ENCODE measurements around a stretch of chr1.

GRCh38 chr1:59967096-59967725, 40.6 kb upstream of the CYP2J2 start:
- RRBS, 2 experiments = no CpG with 5 or more reads among the region's 7 CpGs
CAGE:
- cytosol, long polyA minus RNA = no peak
- cytosol, long polyA plus RNA = no peak
- long polyA plus RNA = no peak
- nucleus, long polyA minus RNA = no peak
- nucleus, long polyA plus RNA = no peak

GRCh38 chr1:60203513-60203993, 130.0 kb upstream of the C1orf87 start:
CAGE:
- cytosol, long polyA minus RNA = no peak
- cytosol, long polyA plus RNA = no peak
- long polyA plus RNA = no peak
- nucleus, long polyA minus RNA = no peak
- nucleus, long polyA plus RNA = no peak

DNA sequence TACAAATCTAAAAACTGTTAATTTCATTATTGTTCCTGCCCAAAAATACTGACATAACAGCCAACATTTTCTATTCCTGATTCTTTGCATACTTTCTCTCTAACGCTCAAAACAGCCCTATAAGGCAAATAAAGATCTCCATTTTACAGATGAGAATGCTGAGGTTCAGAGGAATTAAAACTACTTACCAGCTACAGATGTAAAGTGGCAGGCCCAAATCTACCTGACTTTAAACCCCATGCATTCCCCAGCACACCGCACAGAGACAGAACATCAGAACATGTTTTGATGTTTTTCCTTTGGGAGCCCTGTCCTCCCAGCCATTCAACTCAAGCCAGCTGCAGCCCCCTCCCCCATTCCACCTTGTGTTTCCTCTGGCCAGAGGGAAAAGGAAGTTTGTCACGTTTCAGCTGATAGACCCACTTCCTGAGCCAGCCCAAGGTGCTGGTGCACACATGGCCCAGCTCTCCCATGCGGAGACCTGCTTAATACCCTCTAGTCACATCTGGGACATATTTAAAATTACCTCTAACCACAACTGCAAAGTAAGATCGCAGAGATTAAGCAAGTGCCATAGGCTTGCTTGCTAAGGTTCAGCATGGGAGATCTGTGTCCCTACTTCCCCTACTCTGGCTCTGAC, 133.1 kb upstream of the NFIA start:
- RRBS, 2 experiments = no CpG with 5 or more reads among the region's 5 CpGs
CAGE:
- cytosol, long polyA minus RNA = no peak
- cytosol, long polyA plus RNA = no peak
- long polyA plus RNA = no peak
- nucleus, long polyA minus RNA = no peak
- nucleus, long polyA plus RNA = no peak

DNA sequence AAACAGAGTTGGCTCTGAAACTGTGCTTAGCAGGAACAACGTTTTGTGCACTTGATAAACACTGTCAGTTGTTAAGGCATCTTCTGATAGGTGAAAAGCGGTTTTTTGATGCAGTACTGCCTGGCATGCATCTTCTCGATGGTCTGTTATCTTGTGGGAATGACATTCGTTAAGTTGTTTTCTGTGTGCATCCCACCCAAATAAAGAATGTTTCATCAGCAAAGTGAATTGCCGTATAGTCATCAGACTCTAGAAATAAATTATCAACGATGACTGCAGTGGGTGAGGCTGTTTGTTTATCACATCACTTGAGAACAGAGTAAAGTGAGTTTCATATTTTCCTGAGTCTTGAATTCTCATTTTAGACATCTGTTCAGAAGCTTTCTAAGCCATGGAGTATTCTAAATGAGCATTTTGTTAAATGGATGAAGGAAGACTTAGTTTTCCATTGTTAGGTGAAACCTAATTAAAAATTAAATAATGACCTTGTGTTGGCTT, 34.1 kb downstream of the NFIA start:
- RRBS, 2 experiments = no CpG with 5 or more reads among the region's 6 CpGs
CAGE:
- cytosol, long polyA minus RNA = start-site peak on the plus strand centred at position 203 of the sequence, 6 bp wide, 7 reads
- cytosol, long polyA plus RNA = no peak
- long polyA plus RNA = no peak
- nucleus, long polyA minus RNA = no peak
- nucleus, long polyA plus RNA = no peak

GRCh38 chr1:61141580-61142248, 59.4 kb downstream of the NFIA start:
- RRBS, 2 experiments = no CpG with 5 or more reads among the region's 4 CpGs
CAGE:
- cytosol, long polyA minus RNA = no peak
- cytosol, long polyA plus RNA = no peak
- long polyA plus RNA = no peak
- nucleus, long polyA minus RNA = no peak
- nucleus, long polyA plus RNA = no peak

- RRBS, 2 experiments = no CpG with 5 or more reads among the region's 11 CpGs
CAGE:
- cytosol, long polyA minus RNA = no peak
- cytosol, long polyA plus RNA = no peak
- long polyA plus RNA = no peak
- nucleus, long polyA minus RNA = no peak
- nucleus, long polyA plus RNA = no peak
Observed at GRCh38 chr1:61213570-61214117, 131.3 kb downstream of the NFIA start.

DNA sequence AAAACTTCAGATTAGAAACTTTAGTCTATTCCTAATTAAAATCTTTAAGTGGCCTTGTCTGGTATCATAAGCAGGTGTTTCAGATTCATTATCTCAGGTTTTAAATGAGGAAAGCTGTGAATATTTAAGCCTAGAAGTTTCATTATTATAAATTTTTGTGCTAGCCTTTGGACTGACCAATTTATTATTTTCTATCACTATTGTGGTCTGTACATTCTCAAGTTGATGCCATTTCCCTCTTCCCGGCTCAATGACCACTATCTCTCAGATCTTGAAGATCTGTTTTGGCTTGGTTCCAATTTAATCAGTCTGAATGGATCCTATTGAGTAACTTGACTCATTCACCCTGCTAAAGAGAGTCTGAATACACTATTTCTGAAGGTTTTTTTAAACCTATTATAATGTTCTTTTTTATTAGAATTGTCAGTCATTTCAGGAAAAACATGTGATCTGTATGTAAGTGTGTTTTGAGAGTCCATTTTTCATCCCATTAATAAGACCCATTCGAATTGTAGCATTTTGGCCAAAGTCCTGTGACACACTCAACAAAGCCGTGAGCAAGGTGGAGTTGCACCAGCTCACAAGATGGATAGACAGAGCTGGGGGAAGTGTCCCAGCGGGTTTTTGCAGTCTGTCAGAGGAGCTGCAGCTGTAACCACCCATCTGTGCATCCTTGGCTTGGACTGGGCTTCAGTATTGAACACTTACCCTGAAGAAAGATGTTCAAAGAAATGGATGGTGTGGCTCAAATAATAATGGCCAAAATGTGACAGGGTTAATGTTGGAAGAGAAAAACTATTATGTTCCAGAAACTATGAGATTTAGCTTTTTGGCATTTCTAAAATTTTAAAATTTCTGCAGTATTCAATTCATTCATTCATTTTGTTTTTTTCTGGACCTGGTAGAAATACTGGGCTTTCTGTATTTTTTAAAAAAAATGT, 145.7 kb downstream of the NFIA start:
- RRBS, 2 experiments = no CpG with 5 or more reads among the region's 4 CpGs
CAGE:
- cytosol, long polyA minus RNA = no peak
- cytosol, long polyA plus RNA = no peak
- long polyA plus RNA = no peak
- nucleus, long polyA minus RNA = no peak
- nucleus, long polyA plus RNA = no peak

DNA sequence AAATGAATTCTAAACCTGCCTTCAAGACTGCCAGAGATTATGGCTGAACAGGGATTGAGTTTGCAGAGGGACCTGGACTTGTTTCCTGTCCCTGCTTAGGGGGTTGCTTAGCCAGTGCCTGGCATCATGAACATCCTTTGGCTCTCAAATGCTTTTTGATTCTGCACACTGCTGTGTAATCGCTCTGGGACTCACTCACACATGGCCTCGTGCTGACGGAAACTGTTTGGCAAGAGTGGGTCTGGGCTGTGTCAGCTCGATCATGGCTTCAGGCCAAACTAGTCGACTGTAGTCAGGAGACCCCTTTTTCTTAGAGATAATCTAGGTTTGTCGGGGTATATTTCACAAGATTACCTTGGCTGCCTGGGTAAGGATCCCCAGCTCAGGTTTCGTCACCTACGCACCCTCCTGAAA, 252.6 kb downstream of the NFIA start:
- RRBS, 2 experiments = no CpG with 5 or more reads among the region's 8 CpGs
CAGE:
- cytosol, long polyA minus RNA = no peak
- cytosol, long polyA plus RNA = no peak
- long polyA plus RNA = no peak
- nucleus, long polyA minus RNA = no peak
- nucleus, long polyA plus RNA = no peak

GRCh38 chr1:61973113-61973797, 221.4 kb upstream of the L1TD1 start:
- RRBS, 2 experiments = no CpG with 5 or more reads among the region's 7 CpGs
CAGE:
- cytosol, long polyA minus RNA = no peak
- cytosol, long polyA plus RNA = no peak
- long polyA plus RNA = no peak
- nucleus, long polyA minus RNA = no peak
- nucleus, long polyA plus RNA = no peak

- RRBS, 2 experiments = under 1% methylated on average over 25 of the region's 33 CpGs
CAGE:
- cytosol, long polyA minus RNA = no peak
- cytosol, long polyA plus RNA = no peak
- long polyA plus RNA = no peak
- nucleus, long polyA minus RNA = no peak
- nucleus, long polyA plus RNA = no peak
Observed at GRCh38 chr1:62437493-62437765, 580 bp downstream of the USP1 start.

DNA sequence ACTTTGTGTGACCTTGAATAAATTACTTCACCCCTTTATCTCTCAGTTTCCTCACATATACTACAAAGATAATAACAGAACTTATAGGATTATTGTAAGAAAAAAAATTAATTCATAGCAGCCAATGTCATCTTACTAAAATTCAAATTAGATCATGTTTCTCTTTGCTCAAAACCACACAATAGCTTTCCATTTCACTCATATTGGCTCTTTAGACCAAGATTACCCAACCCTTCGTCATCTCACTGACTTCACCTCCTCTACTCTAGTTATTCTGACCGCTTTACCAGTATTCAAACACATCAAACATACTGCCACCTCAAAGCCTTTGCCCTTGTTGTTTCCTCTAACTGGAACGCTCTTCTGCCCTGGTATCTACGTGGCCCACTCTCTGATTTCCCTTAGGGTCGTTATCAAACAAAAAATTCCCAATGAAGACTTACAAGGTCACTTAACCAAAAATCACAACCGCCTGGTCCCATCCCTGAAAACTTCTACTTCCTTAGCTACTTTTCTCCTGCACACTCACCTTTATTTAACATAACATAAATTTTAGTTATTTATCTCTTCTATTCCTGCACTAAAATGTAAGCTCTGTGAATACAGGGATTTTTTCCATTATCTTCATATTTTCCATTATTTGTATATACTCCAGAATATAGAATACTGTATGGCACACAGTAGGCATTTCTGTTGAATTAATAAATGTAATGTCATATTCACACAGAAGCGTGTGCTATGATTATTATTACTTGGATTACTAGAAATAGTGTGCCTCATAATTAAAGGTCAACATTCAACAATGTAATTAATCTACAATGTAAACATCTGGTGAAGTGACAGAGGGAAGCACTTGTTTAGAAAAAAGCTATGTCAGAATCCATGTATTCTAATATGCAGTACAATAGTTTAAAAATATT, 1.9 kb downstream of the ANGPTL3 start:
- RRBS, 2 experiments = no CpG with 5 or more reads among the region's 7 CpGs
CAGE:
- cytosol, long polyA minus RNA = no peak
- cytosol, long polyA plus RNA = no peak
- long polyA plus RNA = no peak
- nucleus, long polyA minus RNA = no peak
- nucleus, long polyA plus RNA = no peak

DNA sequence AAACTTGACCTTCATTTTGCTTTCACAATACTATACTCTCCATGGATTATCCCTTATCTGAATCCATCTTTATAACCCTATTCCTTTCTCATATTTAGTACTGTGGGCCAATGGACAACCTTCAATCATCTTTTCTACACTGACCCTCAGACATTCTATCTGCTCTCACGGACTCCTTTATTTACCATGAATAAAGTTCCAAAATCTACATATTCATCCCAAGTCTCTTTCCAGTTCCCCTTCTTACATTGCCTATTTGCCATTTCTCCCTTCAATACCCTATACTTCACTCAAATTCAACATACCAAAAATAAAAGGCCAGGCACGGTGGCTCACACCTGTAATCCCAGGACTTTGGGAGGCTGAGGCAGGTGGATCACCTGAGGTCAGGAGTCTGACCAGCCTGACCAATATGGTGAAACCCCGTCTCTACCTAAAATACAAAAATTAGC, 9.3 kb downstream of the ANGPTL3 start:
- RRBS, 2 experiments = no CpG with 5 or more reads among the region's 3 CpGs
CAGE:
- cytosol, long polyA minus RNA = no peak
- cytosol, long polyA plus RNA = no peak
- long polyA plus RNA = no peak
- nucleus, long polyA minus RNA = no peak
- nucleus, long polyA plus RNA = no peak

- RRBS, 2 experiments = no CpG with 5 or more reads among the region's 5 CpGs
CAGE:
- cytosol, long polyA minus RNA = no peak
- cytosol, long polyA plus RNA = no peak
- long polyA plus RNA = no peak
- nucleus, long polyA minus RNA = no peak
- nucleus, long polyA plus RNA = no peak
Observed at GRCh38 chr1:63012379-63012914, 228.5 kb downstream of the ATG4C start.

DNA sequence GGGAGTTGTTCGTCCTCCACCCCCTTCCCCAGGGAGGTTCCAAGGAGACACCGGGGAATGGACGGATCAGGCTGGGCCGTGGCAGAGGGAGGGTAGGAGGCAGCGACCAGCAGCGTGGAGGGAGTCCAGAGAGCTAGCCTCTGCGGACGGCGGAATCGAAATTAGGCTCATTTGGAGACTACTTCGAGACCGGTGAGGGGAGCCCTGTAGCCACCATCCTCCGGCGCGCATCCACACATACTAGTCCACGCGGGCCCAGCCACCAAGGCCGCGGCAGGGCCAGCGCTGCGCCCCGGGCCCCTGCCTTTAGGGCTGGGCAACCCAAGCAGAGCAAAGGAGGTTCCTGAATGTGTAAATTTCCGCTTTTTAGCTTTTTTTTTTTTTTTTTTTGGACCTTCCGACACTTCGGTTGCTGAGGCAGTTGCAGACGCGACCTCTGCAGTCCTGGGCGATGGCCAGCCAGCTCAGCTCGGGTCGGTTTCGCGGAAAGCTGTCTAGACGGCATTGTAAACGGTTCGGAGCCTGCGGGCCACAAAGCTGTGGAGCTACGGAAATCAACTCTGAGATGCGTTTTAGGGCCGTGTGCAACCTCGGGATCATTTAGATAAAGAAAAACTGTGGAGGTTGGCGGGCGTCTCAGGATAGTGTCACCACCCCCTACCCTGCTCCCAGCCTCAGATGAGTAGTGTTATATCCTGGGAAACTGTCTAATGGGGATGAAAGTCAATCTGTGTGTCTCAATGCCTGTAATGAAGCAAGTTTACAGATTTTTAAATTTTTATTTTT, 2.1 kb upstream of the FOXD3 start:
- RRBS, 2 experiments = 50 to 56% methylated on average over 12 of the region's 42 CpGs
CAGE:
- cytosol, long polyA minus RNA = no peak
- cytosol, long polyA plus RNA = no peak
- long polyA plus RNA = no peak
- nucleus, long polyA minus RNA = no peak
- nucleus, long polyA plus RNA = no peak

DNA sequence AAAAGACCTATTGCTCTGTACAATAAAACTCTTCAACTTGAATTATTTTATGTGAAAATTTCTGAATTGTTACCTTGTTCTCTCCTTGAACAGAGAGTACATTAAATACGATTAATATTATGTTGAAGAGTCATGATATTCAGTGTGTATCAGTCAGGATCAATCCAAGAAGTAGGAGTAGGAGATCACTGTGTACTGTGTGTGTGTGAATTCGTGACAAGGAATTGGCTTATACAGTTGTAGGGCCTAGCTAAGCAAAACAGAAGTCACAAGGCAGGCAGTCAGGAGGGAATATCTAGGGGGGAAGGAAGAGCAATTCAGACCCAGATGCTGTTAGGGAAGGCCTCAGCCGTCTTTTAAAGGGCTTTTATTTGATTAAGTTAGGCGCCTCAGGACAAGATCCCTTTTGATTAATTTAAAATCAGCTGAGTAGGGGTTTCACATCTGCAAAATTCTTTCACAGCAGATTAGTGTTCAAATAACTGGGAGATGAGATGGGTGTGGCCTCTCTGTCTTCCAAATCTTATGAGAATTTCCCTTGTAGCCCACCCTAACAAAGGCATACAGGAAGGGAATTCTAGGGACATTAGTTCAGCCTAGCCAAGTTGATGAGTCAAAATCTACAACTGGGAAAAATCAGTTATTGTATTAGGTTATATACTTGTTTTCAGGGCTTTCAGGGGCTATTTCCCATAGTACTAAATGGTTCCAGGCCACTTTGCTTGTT, 47.3 kb downstream of the ALG6 start:
- RRBS, 2 experiments = no CpG with 5 or more reads among the region's 4 CpGs
CAGE:
- cytosol, long polyA minus RNA = no peak
- cytosol, long polyA plus RNA = no peak
- long polyA plus RNA = no peak
- nucleus, long polyA minus RNA = no peak
- nucleus, long polyA plus RNA = no peak

DNA sequence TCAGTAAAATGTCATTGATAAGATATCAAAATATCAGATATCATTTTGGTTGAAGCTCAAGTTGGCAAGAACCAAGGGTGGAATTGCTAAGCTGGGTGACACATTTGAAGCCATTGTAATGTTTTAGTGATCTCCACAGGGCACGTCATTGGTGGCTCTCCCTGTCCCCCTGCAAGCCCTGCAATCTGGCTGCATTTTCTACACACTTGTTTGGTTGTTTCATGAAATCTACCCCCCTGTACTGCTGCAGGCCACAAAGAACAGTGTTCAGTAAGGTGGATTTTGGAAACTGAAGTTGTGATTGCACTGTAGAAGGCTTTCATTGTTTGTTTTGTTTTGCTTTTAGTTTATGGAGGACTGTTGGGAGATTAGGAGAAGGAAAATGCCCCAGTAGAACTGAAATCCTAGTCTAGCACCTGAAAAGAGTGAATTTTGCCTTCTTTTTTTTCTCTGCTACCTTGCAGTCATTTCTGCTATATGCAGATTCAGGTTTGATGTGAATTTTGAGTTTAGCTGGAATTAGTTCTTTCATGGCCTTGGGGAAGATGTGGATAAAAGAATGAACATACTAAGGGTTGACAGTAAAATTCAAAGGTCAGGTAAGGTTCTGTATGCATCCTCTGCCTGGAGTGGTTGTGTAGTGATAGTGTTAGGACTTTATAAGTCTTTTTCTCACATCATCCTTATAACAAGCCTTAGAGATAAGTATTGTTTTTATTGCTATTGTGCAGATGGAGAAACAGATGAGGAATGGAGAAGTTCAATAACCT, 46.5 kb downstream of the ROR1 start:
- RRBS, 2 experiments = no CpG with 5 or more reads among the region's 1 CpG
CAGE:
- cytosol, long polyA minus RNA = no peak
- cytosol, long polyA plus RNA = no peak
- long polyA plus RNA = no peak
- nucleus, long polyA minus RNA = start-site peak on the plus strand centred at position 91 of the sequence, 22 bp wide, 15 reads
- nucleus, long polyA plus RNA = no peak

- RRBS, 2 experiments = no CpG with 5 or more reads among the region's 3 CpGs
CAGE:
- cytosol, long polyA minus RNA = no peak
- cytosol, long polyA plus RNA = no peak
- long polyA plus RNA = no peak
- nucleus, long polyA minus RNA = no peak
- nucleus, long polyA plus RNA = no peak
Observed at GRCh38 chr1:63903529-63904168, 129.8 kb downstream of the ROR1 start.

DNA sequence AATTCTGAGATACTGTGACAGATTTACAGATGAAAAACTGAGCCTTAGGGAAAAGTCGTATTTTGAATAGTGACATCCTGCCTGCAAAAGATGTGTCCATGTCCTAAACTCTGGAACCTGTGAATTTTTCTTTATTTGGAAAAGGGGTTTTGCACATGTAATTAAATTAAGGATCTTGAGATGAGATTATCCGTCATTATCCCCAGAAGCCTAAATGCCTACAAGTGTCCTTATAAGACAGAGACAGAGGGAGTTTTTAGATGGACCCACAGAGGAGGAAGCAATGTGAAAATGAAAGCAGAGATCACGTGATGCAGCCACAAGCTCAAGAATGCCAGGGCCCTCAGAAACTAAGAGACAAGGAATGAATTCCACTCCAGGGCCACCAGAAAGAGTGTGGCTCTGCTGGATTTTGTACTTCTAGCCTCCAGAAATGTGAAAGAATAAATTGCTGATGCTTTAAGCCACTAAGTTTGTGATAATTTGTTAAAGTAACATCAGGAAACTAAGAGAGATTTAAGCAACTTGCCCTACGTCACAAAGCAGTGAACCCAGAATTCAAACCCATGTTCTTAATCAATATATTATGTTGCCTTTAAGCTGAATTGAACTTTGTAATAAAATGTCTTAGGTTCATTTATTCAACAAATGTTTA, 183.6 kb upstream of the UBE2U start:
- RRBS, 2 experiments = no CpG with 5 or more reads among the region's 4 CpGs
CAGE:
- cytosol, long polyA minus RNA = no peak
- cytosol, long polyA plus RNA = no peak
- long polyA plus RNA = no peak
- nucleus, long polyA minus RNA = no peak
- nucleus, long polyA plus RNA = no peak

DNA sequence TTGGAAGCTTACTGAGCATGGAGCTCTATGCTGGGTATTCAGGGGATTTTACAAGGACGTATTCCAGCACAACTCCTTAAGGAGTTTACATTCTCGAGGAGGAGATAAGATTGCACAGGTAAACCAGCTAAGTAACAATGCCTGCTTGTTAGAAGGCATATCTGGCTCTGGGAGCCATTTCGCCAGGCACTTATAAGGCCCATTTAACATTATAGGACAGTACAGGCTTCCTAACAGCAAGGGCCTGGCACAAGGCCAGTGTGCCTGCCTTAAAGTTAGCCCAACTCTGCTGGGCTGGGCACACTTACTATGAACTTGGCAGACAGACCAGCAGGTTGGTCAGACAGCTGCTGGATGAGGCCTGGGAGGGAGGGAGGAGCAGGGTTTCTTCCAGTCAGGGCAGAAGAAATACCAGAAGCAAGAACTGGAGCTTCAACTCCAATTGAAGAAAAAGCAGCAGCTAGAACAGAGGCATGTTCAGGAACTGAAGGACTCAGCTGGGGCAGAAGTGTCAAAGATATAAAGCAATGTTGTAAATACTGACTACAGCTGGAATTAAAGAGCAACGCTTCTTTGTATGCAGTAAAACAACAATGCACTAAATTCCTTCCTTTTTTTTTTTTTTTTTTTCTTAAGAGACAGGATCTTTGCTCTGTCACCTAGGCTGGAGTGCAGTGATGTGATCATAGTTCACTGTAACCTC, 4.8 kb downstream of the CACHD1 start:
- RRBS, 2 experiments = no CpG with 5 or more reads among the region's 4 CpGs
CAGE:
- cytosol, long polyA minus RNA = no peak
- cytosol, long polyA plus RNA = no peak
- long polyA plus RNA = no peak
- nucleus, long polyA minus RNA = no peak
- nucleus, long polyA plus RNA = no peak

DNA sequence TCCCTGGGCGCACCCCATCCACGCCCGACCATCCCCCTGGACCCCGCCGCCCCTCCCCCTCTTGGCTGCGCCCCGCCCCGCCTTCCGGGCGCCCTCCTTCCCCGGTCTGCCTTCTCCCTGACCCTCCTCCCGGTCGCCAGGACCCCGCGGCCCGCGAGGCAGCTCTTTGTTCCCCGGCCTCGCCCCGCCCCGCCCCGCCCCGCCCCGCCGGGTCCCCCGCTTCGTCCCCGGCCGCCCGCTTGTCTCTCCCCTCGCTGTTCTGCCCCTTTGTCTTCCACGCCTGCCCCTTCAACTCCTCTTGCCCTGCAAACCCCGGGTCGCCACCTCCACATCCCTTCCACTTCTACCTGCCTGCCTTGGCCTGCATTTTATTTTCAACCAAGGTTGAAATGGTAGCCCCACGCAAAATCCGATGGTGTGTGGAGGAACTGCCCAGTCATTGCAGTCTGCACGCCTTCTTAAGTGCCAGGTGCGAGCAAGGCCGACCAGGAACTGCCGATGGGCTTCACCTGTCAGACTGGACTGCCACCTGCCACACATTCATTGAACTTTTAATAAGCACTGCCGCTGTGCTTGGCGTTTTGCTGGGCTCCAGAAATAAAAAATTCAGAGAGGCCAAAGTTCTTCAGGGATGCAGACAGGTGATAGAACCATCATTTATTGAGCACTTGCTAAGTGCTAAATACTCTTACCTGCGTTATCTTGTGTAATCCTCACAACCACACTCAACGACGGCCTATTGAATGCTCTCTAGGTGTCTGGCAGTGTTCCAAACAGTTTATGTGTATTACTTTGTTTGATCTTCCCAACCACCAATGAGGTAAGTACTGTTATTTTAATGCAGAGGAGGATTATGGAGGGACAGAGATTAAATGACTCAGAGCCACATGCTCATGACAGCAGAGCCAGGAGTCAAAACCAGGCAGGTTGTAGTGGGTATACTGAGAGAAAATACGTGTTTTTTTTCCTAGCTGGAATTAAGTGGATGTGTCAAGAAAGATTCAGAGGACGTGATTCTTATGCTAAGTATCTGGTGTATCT, 36.1 kb downstream of the CACHD1 start:
- RRBS, 2 experiments = 3 to 4% methylated on average over 8 of the region's 47 CpGs
CAGE:
- cytosol, long polyA minus RNA = no peak
- cytosol, long polyA plus RNA = no peak
- long polyA plus RNA = no peak
- nucleus, long polyA minus RNA = no peak
- nucleus, long polyA plus RNA = no peak